Cytotoxic T cell (primary cell): Measurements from ENCODE around the genes ZNF492, ZNF728 and ZNF726.

GRCh38 chr19:21440858-21441467, 44.0 kb downstream of the ZNF493 start:
- PRO-cap, 2 experiments: no peak in any of the 2 experiments

GRCh38 chr19:22427582-22428547, 5.7 kb upstream of the ZNF98 start:
- PRO-cap, 2 experiments: no peak in any of the 2 experiments

DNA sequence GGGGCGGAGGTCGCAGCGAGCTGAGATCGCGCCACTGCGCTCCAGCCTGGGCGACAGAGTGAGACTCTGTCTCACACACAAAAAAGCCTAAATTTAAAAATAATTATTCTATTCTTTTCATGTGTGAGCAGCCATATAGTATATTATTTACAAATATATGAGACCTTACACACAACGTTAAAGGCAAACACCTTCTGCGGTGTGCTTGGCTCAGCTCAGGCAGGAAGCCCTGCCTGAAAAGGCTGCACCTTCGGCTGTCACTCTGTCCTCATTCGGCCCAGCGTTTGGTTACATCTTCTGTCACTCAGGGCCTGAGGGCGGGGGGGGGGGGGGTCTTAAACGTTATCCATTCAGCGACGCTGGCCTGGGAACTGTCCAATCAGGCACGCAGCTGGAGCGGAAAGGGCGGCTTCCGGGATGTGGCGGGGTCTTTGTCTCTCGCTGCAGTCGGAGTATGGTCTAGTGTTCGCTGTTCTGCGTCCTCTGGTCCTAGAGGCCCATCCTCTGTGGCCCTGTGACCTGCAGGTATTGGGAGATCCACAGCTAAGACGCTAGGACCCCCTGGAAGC, at the start of gene ZNF492:
TSS of gene ZNF492 (plus strand) at position 428 of the 569 bp plus-strand sequence.
- PRO-cap, 2 experiments: peak in 2 of 2 experiments; most common plus-strand start position 428 of the sequence (in 2); most common minus-strand start position 196 of the sequence (in 2)

DNA sequence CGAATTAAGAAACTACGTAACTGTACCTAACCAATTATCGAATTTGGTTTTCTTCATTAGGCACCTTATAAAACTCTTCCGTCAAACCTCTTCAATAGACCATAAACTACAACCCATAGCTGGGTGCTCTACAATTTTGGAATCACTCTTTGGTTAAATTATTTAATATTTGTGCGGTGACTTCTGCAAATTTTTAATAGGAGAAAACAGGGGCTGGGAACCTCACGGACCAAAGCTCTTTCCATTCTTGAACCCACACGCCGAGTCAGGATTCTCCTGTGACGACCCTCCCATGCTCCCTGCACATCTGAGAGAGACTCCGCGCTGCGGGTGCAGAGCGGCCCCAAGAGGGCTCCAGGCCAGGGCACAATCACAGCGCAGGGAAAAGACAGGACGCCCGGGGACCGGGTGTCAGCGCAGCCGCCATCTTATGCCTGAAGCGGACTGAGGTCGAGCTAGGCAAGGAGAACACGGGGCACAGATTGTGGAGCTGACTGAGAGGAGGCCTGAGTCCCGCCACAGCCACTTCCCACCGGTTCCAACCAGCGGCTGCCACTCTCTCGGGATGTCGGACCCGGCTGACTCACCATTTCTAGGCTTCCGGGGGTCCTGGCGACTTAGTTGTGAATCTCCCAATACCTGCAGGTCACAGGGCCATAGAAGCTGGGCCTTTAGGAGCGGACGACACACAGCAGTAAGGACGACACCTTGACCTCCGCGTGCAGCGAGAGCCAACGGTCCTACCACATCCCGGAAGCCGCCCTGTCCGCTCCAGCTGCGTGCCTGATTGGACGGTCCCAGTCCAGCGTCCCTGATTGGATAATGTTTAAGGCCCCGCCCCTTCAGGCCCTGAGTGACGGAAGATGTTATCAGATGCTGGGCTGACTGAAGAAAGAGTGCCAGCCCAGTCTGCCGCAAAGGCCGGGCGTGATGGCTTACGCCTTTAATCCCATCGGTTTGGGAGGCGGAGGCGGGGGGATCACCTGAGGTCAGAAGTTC, at the start of gene ZNF728:
TSS of gene ZNF728 (minus strand) at position 736 of the 999 bp plus-strand sequence.
- PRO-cap, 2 experiments: no peak in any of the 2 experiments

DNA sequence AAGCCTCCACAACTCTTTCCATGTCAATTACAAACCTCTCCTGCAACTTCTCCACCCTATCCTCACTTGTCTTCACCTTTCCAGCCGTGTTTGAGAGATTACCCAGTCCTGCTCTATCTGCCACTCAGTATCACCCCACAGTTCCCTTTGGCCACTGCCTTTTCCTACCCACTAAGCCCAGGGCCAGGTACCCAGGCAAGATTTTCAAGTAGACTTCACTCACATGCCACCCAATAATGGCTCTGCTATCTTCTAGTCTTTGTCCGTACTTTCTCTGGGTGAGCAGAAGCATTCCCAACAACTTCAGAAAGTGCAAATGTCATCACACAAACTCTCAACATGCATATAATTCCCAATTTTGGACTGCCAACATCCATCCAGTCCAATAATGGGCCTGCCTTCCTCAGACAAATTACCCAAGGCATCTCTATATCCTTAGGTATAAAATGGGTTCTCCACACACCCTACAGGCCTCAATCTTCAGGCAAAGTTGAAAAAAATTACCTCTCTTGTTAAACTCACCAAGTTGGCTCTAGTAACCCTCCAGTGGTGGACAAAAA, 47.6 kb downstream of the ZNF91 start:
- PRO-cap, 2 experiments: no peak in any of the 2 experiments

- PRO-cap, 2 experiments: no peak in any of the 2 experiments
These were observed 2.1 kb downstream of the ZNF91 start for GRCh38 chr19:23393104-23393606.

- PRO-cap, 2 experiments: peak in 2 of 2 experiments; most common plus-strand start chr19:23914886 (in 2); most common minus-strand start chr19:23914682 (in 1)
These were observed at the start of gene ZNF726 for GRCh38 chr19:23914551-23915616. Gene ZNF726 (plus strand): TSS chr19:23914886.

DNA sequence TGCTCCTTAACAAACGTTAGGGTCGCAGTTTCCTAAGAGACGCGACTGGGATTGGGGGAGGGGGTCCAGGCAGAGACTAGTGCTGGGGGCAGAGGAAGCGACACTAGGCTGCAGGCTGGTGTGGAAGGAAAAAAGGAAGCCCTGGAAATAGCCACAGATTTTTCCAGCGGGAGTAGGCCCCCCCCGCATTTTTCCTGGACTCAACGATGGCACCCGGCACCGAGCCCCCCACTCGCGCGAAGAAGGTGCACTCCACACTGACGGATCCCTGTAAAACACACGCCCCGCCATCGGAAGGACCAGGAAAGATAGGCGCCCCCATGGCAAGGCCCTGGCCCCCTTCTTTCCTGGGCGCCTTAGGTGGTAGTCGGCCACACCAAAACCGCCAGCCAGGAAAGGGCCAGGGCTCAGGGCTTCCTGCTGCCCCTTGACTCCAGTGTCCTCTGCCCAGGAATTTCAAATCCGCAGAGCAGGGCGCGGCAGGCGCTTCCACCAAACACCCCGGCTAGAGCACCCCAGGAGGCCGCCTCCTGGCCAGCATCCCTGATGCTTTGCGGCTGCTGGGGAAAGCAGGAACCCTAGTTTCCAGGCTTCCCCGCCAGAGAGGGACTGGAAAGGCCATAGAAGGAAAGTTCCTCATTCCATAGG, 57.4 kb downstream of the ZNF726 start:
- PRO-cap, 2 experiments: no peak in any of the 2 experiments

DNA sequence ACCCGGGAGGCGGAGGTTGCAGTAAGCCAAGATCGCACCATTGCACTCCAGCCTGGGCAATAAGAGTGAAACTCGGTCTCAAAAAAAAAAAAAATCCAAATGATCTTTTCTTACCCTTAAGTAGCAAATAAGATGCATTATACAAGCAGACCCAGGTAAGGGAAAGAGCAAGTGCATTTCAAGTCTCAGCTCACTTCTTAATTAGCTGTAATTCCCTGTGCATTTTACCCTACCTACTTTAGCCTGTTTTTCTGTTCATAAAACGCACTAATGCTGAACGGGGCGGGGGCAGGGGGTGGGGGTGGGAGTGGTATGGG, 54.0 kb upstream of the ZNF254 start:
- PRO-cap, 2 experiments: peak in 2 of 2 experiments; most common minus-strand start position 259 of the sequence (in 2)

DNA sequence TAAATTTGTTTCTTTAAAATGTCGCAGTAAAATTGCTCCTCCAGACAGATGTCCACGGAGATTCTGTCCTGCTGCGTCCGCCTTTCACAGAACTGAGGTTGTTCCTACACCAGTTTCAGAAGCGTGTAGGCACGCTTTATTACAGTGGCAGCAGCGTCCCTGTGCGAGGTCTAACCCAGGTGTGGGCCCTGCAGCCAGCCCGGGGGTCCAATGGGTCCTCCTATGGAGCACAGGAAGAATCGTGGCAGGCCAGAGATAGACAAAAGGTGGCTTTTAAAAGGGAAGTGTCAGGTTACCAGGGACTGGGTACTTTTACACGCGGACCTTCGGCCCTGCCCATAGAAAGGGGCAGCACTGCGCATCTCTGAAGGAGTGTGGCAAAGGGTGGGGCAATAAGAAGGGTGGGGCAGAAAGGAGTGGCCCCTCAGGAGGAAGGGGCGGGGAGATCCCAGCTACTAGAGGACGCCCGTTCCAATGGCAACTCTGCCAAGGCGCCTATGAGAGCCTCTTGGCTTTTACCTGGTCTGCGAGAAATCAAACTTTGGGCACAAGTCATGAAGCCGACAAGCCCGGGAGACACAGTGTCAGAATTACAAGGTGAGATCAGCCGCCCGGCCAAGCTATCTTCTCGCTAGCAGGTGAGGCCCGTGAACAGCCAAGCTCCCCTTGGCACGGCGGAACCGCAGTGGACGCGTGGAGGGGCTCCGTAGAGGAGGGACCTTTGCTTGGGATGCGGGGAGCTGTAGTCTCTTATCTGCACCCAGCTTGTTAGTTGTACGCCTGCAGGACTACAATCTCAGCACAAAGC, 1419.7 kb downstream of the UQCRFS1 start:
- PRO-cap, 2 experiments: peak in 2 of 2 experiments; most common plus-strand start position 480 of the sequence (in 2); most common minus-strand start position 366 of the sequence (in 2)

DNA sequence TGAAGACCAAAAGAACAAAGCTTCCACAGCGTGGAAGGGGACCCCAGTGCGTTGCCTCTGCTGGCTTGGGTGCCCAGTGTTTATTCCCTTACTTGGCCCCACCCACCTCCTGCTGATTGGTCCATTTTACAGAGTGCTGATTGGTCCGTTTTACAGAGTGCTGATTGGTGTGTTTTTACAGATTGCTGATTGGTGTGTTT, 1204.5 kb downstream of the UQCRFS1 start:
- PRO-cap, 2 experiments: no peak in any of the 2 experiments

GRCh38 chr19:28480938-28481621, 731.9 kb downstream of the UQCRFS1 start:
- PRO-cap, 2 experiments: no peak in any of the 2 experiments

GRCh38 chr19:29605007-29606119, 720 bp upstream of the POP4 start:
- PRO-cap, 2 experiments: peak in 1 of 2 experiments; most common plus-strand start chr19:29605922 (in 1); most common minus-strand start chr19:29605786 (in 1)

- PRO-cap, 2 experiments: peak in 2 of 2 experiments; most common plus-strand start chr19:29606745 (in 1); most common minus-strand start chr19:29606709 (in 1)
These were observed 384 bp downstream of the POP4 start for GRCh38 chr19:29606444-29606889.

GRCh38 chr19:29704774-29705298, 10.2 kb downstream of the C19orf12 start:
- PRO-cap, 2 experiments: no peak in any of the 2 experiments

DNA sequence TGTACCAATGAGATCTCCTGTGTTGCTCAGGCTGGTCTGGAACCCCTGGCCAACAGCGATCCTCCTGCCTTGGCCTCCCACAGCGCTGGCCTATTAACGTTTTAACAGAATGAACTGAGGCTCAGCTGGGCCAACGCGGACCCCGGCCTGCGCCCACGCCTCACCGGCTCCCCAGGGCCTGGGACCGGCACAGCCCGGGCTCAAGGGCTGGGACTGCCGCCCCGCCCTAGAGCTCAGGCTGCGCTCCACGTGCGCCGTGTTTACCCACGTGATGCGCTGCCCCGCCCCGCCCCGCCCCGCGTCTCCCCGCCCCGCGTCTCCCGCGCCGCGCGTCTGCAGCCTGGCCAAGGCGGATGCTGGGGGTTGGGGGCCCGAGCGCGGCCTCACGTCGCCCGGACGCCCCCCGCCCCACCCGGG, 32.4 kb downstream of the CCNE1 start:
- PRO-cap, 2 experiments: peak in 2 of 2 experiments; most common plus-strand start position 338 of the sequence (in 2); most common minus-strand start position 180 of the sequence (in 1)

GRCh38 chr19:29845510-29846206, 33.9 kb downstream of the CCNE1 start:
- PRO-cap, 2 experiments: no peak in any of the 2 experiments

- PRO-cap, 2 experiments: no peak in any of the 2 experiments
These were observed 144.3 kb upstream of the ZNF536 start for GRCh38 chr19:30227580-30228584.

DNA sequence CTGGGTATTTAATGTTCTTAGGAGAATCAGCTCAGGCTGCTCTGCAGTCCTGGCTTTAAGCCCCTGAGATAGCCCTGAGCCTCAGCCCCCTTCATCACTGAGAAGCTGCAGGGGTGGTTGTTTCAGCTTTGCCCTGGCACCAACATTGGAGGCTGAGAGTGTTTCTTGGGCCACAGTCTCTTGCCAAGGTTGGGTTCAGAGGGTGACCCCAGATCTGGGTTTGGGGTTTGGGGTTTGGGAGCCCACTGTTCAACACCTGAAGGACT, 66.8 kb upstream of the ZNF536 start:
- PRO-cap, 2 experiments: peak in 1 of 2 experiments; most common plus-strand start position 106 of the sequence (in 1)

DNA sequence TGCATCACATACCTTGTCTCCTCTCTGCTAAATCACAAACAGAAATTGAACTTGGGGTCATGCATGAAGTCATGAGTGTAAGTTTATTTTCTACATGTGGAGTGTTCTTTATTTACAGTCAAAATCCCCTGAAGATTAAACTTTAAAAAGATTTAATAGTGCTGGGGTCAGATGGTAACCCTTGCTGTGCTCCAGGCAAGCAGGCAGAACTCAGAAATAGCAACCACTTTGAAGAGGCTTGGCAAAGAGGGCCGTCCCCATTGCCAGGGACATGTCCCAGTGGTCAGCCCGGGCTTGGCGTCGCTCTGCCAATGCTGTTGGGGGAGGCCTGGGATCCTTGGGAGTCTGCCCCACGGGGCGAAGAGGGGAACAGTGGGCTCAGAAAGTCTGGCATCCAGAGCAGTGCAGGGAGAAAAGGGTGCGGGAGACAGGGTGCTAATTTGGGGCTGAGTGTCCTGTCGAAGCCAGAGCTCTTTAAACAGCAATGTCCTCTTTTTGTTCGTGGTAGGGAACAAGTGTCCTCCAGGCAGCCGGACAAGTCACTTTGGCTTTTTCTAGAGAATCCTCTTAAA, 46.1 kb upstream of the ZNF536 start:
- PRO-cap, 2 experiments: no peak in any of the 2 experiments